T-cell (primary cell): ENCODE measurements around the gene FAM98A.

DNA sequence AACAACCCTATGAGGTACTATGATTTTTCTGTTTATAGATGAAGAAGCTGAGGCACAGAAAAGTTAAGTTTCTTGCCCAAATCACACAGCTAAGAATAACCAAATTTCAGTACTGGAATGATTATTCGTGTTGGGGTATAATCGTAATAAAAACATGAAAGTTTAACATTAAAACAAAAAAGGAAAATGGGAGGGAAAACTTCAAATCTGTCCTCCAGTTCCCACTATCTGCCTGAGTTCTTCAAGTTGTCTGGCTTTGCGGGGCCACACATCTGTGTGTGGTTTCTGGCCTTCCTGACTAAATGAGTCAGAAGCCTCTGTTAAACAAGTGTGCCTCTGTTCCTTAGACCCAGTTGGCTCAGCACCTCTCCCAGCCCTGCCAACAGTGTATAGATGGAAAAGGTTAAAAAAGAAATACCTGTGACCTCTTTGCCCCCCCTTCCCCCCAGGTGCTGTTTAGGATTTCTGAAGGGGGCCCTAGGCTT lies 30.3 kb downstream of the XDH start:
- PRO-cap, 7 experiments: no peak in any of the 7 experiments

DNA sequence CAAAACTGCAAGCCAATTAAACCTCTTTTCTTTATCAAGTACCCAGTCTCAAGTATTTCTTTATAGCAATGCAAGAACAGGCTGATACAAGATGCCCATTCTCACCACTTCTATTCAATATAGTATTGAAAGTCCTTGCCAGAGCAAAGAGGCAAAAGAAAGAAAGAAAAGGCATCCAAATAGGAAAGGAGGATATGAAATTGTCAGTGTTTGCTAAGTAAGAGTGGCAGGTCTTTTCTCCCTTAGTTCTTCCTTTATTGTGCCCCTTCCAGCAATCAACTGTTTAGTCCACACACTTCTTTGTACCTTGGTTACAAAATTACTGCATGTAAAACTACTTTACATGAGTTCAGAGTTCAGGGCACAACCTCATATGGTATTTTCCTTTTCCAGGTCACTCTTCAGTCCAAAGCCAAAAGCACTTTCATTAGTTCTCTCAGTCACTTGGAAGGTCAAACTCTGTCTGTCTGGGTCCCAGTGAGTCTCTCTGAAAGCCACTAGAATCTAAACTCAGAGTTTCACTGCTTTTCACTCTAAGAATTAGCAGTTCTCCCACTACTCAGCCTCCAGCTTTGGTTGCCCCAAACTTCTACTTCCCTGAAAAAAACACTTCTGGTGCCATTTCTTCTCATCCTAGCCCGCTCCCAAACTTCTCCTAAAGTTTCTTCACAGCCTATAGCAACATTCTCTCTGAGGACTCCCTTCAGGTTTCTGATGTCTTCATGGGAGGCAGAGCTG lies 122.5 kb upstream of the SRD5A2 start:
- PRO-cap, 7 experiments: no peak in any of the 7 experiments

- PRO-cap, 7 experiments: no peak in any of the 7 experiments
Measured at GRCh38 chr2:31812053-31812689, 198.6 kb downstream of the MEMO1 start.

GRCh38 chr2:31876071-31877021 lies 134.5 kb downstream of the MEMO1 start:
- PRO-cap, 7 experiments: no peak in any of the 7 experiments

- PRO-cap, 7 experiments: no peak in any of the 7 experiments
Measured at GRCh38 chr2:31928783-31929906, 81.7 kb downstream of the MEMO1 start.

DNA sequence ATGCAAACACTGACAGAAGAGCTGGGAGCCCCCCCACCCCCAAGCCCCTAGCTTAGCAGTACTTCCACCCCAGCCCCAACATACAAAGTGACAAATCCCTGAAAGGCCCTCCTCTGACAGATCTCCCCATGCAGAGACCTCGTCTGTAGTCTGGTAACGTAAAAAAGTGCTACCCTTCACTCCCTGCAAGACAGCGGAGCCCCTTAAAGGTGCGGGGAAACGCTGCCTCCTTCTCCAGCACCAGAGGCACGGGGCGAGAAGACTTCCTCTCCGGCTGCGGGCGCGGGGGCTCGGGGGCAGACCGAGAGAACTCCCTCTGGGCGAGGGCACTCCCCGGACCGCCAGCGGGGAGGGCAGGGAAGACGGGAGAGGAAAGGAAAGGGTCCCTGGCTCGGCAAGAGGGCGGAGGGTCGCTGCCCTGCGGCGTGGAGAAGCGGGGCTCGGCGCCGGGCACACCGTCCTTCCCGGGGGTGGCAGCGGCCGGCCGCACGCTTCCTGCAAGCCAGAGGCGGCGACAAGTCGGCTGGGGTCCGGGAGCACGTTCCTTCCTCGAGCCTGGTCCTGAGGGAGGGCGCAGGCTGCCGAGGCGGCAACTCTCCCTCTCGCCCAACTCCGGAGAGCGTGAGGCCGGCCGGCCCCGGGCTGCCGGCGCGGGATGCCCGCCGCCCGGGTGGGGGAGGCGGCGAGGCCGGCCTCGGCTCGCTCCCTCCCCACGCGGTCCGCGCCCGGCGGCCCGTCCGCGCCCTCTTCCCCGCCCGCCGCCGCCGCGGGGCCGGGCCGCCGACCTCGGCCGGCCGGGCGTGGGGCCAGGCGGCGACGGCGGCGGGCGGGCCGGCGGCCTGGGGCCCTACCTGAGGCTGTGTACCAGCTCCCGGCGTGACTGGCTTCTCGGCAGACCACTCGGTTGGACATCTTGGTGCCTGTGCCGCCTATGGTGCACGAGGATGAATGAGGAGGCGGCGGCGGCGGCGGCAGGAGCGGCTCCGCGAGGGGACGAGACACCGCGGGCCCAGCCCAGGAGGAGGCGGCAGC lies 1.2 kb downstream of the MEMO1 start:
- PRO-cap, 7 experiments: peak in 2 of 7 experiments; most common plus-strand start position 233 of the sequence (in 2); most common minus-strand start position 80 of the sequence (in 1)

- PRO-cap, 7 experiments: no peak in any of the 7 experiments
Measured at GRCh38 chr2:32062401-32062978, 866 bp upstream of the SPAST start.

DNA sequence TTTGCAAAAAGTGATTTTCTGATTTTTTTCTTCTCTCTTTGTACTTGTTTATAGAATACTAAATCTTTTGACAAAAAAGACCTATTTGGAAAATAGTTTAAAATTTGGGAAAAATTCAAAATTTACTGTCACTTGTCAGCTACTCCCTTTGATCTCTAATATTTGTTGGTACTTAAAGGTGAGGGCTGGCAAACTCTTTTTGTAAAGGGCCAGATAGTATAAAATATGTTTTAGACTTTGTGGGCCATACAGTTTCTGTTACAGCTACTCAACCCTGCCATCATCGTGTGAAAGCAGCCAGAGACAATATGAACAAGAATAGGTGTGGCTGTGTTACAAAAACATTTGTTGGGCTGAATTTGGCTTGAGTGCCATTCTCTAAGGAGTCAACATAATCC lies 190.5 kb downstream of the LTBP1 start:
- PRO-cap, 7 experiments: no peak in any of the 7 experiments

DNA sequence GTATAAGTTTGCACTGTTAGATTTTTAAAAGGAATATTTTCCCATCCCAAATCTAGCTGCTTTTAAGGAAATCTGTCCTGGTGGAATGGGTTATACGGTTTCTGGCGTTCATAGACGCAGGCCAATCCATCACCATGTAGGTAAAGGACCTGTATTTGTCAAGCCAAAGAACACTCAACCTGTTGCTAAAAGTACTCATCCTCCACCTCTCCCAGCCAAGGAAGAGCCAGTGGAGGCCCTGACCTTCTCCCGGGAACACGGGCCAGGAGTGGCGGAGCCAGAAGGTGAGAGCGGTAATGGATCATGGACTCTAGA lies 219.3 kb upstream of the RASGRP3 start:
- PRO-cap, 7 experiments: no peak in any of the 7 experiments

DNA sequence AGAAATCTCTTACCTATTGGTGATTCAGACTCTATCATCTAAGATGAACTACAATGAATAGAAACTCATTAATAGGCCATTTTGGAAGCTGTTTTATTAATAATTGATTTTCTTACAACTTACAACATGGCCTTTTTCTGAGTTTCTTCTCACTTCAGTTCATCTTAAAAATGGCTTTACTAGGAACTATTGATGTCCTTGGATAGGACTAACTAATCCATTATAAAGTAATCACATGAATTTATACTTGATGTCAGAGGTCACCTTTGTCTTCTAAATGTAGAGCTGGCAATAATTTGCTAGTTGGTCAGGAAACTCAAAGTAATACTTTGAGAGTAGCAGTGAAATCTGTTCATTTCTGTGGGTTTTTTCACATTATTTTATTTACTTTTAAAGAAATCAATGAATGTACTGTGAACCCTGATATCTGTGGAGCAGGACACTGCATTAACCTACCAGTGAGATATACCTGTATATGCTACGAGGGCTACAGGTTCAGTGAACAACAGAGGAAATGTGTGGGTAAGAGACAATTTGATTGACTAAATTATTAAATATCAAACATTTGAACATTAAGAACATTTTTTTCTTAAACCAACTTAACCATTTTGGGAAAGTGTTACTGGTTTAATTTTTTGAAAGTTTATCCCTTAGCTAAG lies 203.1 kb upstream of the RASGRP3 start:
- PRO-cap, 7 experiments: no peak in any of the 7 experiments

- PRO-cap, 7 experiments: no peak in any of the 7 experiments
Measured at GRCh38 chr2:33336296-33336871, 140.1 kb upstream of the RASGRP3 start.

DNA sequence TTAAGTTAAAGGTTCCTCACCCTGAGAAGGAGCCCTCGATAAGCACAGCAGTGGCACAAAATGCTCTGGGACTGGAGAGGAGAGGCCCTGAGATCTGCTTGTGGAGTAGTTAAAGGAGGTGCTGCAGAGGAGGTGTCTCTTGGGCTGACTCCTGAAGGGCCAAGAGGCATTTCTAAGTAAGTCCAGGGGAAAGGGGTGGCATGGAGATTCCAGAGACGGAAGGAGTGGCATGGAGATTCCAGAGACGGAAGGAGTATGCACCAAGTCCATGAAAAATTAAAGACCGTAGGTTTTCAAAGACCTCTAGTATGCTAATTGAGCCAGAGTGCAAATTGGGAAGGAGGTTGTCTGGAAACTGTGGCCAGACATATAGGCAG lies 137.9 kb upstream of the RASGRP3 start:
- PRO-cap, 7 experiments: no peak in any of the 7 experiments

DNA sequence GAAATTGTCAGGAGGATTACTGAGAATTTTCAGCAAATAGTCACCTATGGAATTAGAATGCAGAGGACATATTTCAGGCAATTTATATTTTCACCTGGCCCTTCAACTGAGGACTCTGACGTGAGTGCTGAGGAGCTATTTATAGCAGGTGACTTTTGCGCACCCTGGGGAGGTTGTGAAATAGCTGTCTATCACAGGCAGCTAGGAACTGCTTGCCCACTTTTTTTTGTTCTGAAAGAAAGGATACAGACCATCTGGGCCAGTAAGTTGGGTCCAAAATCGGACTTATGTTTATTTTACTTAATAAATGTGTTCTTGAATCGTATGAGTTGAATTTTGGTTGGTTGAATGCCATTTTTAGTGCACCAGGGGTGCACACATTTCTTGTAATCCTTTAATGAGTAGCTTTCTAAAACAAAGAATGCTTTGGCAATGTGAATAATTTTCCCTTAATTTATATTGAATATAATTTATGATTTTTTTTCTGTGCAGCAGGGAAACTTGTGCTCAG lies 18.5 kb upstream of the RASGRP3 start:
- PRO-cap, 7 experiments: no peak in any of the 7 experiments

- PRO-cap, 7 experiments: no peak in any of the 7 experiments
Measured at GRCh38 chr2:33555028-33555802, 43.9 kb downstream of the FAM98A start.

- PRO-cap, 7 experiments: peak in 2 of 7 experiments; most common plus-strand start chr2:33598662 (in 2); most common minus-strand start chr2:33598546 (in 1)
Measured at GRCh38 chr2:33598203-33599129, 633 bp downstream of the FAM98A start.

DNA sequence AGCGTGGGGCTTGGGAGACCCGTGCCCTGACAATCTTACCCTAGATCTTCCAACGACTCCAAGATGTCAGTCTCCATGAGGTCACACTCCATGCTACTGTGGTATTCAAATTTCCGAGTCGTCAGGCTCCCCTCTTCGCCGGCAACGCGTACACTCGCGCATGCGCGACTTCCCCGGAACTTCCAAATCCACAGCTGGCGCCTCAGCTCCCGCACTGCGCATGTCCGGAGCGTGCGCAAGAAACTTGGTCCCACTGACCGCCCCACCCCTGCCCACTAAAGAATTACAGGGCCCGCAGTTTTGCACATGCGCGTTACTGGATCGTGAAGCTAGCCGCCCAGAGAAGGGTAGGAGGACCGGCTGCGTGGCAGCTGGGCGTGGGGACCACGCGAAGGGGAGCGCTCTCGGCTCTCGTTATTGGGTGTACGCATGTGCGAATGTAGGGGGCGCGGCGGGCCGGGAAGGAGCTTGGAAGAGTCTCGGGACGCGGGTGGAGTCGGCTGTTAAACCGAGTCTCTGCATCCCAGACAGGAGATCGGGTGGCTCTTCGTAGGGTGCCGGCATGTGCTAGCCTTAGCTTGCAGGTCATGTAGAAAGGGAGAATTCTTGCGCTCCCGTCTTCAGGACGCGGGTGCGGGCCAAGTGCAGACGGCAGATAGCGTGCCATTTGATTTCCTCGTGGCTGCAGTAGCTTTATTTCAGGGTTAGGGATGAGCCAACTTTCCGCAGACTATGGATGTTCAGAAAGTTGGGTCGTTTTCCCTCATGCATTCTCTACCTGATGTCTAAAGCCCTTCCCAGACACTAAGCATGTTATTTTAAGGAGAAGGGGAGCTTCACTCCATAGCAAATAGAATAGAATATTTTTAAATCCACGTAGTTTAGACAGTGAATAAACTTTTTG lies at the start of gene FAM98A:
Gene FAM98A, minus strand, starts transcription at position 170 of the 904 bp plus-strand sequence.
- PRO-cap, 7 experiments: peak in 7 of 7 experiments; most common plus-strand start position 340 of the sequence (in 4); most common minus-strand start position 98 of the sequence (in 4)

DNA sequence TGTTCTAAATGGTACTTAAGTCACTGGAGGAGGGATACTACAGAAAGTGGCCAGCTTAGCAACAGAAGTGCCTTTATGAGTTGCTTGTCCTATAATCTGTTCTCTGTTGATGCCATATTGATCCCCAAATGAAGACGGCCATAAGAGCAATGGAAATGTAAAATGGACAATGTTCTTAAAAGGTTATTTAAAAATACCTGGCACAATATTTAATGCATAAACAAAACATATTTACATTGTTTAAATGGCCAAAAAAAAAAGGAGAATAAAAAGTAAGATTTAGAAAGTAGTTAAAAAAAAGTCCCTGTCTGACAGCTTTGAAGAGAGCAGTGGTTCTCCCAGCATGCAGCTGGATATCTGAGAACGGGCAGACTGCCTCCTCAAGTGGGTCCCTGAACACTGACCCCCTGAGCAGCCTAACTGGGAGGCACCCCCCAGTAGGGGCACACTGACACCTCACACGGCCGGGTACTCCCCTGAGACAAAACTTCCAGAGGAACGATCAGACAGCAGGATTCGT lies 258.2 kb upstream of the CRIM1 start:
- PRO-cap, 7 experiments: peak in 7 of 7 experiments; most common plus-strand start position 293 of the sequence (in 6)

DNA sequence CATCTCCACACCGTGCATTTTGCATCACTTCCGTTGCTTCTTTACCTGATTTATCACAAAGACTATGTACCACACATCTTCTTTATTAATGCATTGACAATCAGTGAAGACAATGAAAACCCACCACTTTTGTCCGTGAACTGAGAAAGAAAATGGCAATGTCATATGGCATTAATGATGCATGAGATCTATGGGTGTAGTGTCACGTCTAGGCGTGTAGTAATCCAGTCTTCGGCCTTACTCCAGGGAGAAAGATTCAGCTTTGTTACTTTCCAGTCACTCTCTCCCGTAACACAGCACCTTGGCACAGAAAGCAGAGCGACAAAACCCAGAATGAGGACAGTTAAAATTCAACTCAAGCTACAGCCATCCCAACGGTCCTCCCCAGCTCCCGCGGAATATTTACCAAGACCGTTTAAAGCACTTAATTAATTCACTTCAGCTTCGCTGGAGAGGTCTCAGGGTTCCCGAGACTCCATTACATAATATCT lies 851 bp upstream of the CRIM1 start:
- PRO-cap, 7 experiments: no peak in any of the 7 experiments

GRCh38 chr2:36402137-36402796 lies 46.7 kb downstream of the CRIM1 start:
- PRO-cap, 7 experiments: no peak in any of the 7 experiments

DNA sequence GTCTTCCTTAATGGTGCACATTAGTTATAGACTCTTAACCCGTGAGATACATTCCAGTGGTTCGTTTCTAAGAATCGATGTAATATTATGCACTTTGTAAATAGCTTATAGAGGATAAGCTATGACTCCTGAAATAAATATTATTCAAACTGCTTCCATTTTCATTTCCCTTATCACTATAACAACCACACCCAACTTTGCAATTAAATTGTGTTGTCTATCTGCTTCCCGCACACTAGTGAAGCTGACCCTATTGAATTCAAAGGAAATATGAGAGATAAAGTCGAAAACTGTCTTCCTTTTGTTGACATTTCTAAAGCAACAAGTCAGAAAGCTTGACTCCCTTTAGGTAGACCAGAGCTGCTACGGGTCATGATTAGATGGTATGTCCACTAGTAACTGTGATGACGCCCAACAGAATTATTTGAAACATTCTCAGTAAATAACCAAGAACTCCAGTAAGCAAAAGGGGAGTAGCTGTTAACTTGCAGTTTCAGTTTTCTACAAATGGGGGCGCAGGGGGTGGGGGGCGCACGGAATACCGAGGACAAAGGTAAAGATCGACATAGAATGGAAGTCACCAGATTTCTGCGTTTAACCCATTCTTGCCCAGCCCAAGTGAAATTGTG lies 56.3 kb downstream of the CRIM1 start:
- PRO-cap, 7 experiments: no peak in any of the 7 experiments